Colon Carcinoma Metastatic in the Brain (tissue), 2 donors: ENCODE results near the gene SNX2.

DNA sequence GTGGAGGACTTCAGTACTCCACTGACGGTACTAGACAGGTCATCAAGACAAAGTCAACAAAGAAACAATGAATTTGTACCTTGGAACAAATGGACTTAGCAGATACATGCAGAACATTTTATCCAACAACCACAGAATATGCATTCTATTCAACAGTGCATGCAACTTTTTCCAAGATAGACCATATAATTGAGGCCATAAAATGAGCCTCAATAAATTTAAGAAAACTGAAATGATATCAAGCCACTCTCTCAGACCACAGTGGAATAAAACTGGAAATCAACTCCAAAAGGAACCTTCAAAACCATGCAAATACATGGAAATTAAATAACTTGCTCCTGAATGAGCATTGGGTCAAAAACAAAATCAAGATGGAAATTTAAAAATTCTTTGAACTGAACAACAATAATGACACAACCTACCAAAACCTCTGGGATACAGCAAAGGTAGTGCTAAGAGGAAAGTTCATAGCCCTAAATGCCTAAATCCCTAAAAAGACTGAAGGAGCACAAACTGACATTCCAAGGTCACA lies 109.0 kb downstream of the COMMD10 start:
- PRO-cap, 2 experiments: no peak in any of the 2 experiments

GRCh38 chr5:116337764-116338567 lies 236.7 kb downstream of the SEMA6A start:
- PRO-cap, 2 experiments: no peak in any of the 2 experiments

DNA sequence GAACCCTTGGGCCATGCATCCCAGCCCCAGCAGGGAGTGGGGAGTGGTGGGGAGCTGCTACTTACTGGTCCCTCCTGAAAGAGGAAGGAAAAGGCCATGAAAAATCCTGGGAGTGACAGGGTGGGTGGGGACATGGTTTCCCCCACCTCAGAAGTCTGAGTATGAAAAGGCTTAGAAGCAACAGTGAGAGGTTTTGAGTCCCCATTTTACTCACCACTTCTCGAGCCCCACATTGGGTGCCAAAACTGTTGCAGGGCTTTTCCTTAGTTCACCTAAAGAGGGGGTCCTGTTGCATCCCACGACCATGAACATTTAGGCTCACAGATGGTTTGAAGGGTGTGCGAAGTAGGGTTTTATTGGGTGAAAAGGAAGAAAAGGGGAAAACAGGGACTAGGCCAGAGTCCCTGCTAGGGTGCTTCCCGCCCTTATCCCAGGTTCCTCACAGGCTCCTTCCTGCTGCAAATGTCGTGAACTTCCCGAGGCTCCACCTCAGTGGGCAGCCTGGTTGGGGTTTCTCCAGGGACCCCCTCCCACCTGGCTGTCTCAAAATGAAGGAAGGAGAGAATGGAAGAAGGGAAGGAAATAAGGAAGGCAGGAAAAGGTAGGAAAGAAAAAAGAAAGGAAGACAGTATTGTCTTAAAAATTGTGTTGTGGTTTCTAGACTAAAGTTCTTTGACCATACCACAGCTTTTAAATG lies 226.1 kb downstream of the SEMA6A start:
- PRO-cap, 2 experiments: no peak in any of the 2 experiments

DNA sequence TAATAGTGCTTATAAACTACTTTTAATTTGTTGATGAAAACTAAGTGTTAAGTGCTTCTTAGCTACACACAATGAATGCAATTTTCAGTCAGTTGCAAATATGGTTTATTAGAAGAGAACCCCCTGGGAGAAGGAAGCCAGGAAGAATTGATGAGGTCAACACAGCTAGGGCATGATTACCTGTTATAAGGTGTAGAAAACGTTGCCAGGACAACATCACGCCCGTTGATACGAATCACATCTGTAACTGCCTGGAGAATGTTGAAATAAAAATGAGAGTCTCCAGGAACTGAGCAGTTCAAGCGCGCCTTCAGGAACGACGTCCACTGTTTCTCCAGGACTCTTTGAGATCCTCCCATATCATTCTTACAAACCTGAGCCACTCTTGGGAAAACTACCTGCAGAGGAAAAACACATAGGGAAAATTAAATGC lies 88.0 kb downstream of the SEMA6A start:
- PRO-cap, 2 experiments: no peak in any of the 2 experiments

- PRO-cap, 2 experiments: no peak in any of the 2 experiments
These were observed 42.8 kb downstream of the SEMA6A start for GRCh38 chr5:116531639-116532319.

- PRO-cap, 2 experiments: no peak in any of the 2 experiments
These were observed 2.8 kb downstream of the SEMA6A start for GRCh38 chr5:116571741-116572294.

DNA sequence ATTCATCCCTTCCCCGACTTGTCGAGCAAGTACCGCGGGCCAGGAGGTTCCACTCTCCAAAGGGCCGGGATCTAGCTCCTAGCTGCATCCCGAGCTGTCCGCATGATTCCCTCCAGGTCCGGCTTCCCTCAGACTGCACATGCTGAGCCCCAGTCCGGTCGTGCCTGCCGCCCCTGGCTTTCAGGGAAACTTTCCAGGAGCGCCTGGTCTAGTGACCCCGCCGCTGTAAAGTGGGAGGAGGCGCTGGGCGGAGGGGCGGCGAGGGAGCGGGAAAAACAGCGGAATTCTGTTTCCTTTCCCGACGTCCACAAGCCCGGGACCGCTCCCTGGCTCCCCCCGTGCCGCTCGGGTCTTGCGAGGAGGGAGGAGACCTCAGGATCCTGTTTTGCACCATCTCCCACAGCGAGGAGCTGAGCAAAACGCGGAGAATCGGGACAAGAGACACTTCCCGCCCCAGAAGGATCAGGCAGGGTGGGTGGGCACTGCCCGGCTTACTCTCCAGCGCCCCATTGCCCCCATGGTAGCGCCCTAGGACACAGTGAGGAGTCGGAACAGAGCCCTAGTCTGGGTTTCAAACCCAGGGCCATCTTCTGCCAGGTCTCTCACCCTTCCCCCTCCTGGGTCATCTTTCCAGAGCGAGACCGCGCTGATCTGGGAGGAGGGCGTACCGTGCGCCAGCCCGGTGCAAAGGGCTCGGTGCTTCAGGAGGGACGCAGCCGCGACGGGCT lies 1.8 kb downstream of the SEMA6A start:
- PRO-cap, 2 experiments: peak in 1 of 2 experiments; most common plus-strand start position 687 of the sequence (in 1)

DNA sequence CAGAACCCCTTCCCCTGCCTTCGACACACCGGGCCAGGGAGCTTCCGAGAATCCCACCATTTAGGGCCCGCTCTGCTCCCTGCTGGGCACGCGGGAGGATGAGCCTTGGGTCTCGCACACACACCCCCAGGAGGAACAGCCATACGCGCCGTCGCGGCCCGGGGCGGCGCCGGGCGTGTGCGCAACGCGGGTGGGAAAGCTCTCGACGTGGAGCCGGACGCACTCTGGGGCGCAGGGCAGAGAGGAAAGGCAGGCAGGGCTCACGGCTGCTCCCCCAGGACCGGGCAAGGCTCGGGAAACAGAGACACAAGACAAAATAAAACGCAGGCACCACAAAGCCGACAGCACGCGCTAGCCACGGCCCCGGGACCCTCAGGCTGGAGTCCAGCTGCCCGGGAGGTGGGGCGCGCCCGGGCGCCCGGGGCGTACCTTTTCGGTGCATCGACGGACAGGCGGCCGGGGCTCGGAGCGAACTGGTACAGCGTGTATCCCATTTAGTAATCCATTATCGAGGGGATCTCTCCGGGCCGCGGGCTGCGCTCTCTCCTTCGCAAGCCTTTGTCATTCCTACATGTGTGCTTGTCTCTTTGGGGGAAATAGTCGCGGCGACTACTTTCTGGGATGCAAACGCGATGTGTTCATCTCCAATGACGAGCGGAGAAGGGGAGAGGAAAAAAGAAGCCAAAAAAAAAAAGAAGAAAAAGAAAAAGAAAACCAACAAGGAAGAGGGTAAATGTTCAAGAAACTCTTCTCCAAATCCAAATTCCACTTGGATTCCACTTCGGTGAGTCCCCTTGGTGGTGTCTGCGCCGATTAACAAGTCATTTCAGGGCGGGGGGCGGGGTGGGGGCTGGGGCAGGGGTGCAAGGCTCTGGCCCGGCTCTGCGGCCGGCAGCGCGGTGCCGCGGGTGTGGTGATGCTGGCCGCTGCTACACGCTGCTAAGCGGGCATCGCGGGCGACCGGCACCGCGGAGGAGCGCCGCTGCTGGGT lies 572 bp downstream of the SEMA6A start:
- PRO-cap, 2 experiments: no peak in any of the 2 experiments

- PRO-cap, 2 experiments: no peak in any of the 2 experiments
These were observed 214.3 kb upstream of the SEMA6A start for GRCh38 chr5:116788935-116789320.

GRCh38 chr5:119274755-119275052 lies 81.1 kb upstream of the TNFAIP8 start:
- PRO-cap, 2 experiments: no peak in any of the 2 experiments

DNA sequence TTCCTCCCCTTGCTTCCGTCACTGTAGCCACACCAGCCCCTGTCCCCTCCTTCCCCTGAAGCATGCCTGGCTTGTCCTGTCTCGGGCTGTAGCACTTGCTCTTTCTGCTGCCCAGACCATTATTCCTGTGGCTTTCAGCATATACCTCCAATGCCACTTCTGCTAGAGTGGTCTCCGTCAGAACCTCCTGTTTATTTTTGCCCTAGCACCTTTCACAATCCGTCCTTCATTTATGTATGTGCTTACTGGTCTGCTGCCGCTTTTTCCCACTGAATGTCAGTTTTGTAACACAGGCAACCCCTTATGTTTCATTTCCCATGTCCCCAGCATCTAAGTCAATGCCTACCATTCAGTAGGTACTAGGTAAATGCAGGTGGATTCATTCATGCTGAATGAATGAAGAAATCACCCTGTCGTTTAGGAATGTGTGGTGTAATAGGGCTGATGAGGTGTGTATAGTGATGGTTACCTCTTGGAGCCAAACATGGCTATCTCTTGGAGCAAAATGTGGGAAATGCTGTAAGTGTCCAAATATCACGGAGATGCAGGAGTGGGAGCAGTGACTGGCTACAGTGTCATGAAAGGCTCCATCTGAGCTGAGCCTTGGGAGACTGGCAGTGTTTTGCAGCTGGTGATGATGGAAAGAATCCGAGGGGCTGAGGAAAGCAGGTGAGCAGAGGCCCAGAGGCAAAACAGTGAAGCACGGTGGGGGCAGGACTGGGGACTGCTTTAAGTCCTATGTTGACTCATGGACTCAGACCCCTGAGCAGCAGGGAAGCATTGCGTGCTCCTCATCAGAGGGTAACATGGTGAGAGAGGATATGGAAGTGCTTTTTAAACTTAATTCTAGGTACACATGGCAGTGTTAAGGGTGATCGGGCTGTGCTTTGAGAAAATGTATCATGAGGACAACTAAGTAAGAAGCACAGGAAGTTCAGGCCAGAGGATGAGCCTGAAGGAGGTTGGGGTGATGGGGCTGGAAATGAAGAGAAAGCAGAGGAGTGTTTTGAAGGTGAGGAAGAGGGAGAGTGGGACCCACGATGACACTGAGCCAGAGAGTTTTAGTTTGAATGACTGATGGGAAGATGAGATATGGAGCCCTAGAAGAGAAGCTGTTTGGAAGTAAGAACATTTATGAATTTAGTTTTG lies 29.7 kb upstream of the TNFAIP8 start:
- PRO-cap, 2 experiments: no peak in any of the 2 experiments

DNA sequence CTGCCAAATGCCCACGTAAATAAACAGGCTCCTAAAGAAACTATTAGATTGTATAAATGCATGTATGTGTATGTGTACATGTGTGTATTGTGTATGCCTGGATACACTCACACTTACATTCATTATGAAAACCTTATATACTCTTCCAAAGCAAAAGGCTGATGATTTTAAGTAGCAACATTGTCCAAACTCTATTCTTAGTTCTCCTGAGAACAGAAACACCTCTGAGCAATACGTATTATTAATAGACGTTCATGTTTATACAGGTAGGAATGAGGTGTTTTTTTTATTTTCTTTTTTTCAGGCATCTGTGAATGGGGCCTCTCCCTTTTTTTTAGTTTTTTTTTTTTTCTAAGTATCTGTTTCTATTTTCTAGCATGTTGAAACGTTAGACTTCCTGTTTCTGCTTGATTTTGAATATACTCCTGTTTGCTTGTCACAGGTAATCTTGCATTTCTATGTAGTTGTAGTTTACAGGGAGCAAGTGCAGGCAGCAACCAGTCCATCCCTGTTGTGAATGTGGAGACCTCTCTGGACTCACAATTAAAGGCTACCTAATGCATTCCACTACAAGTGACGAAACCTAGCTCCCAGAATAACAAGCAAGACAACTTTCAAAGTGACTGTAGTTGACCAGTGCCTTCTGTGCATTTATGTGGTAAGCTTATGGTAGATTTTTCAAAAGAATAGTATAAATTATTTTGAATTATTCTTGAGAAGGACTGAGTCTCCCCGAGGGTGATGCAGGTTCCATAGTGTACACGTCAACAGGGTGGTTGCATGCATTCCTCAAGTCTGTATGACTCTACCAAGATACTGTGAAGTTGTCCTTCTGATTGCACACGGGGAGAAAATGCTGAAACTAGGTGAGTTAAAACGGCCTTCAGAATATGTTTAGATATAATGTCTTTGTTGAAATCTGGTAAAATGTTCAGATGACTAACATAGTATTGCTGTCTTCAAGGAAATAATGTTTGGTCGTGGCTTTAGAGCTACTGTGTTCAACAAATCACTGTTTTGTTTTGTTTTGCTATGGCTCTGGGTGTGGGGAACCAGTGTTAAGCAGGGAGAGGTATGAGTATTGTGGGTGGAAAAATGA lies 22.7 kb upstream of the TNFAIP8 start:
- PRO-cap, 2 experiments: no peak in any of the 2 experiments

DNA sequence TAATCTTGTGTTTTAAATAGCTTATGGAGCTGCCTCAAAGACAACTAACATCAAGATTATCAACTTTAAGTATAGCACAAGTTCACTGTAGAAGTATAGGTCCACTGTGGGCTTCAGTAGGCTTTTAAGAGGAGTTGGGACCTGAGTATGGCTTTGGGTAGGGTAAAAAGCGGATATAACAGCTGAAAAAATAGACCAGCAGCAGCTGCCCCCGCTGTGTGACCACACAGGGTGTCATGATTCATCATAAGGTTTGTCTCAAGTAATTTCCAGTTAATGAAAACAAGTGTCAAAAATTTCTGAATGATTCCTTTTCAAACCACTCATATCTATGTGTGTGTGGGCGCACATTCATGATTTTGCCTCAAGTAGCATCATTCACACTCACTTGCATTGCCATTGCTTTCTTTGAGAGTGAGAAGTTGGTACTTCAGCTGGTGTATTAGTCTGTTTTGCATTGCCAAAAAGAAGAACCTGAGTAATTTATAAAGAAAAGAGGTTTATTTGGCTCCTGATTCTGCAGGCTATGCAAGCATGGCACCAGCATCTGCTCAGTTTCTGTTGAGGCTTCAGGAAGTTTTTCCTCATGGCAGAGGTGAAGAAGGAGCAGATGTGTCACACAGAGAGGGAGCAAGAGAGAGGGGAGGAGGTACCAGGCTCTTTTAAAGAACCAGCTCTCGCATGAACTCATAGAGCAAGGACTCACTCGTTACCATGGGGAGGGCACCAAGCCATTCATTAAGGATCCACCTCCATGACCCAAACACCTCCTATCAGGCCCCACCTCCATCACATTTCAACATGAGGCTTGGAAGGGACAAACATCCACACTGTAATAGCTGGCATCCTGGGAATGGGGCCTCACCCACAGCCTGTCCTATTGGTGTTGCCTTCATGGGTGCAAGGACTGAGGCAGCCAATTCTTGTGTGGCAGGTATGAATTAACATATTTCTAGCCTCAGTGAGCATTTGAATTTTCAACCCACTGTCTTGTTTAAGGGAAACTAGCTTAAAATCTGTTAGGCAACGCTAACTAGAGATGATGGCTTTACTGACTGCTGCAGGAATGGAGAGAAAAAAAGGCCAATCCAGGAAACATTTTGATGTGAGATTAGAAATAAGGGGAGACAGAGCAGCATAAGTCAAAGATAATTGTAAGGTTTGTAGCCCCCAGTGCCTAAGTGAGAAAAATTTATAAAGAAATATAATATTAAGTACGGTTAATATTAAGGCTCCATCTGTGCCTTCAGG lies 11.8 kb upstream of the TNFAIP8 start:
- PRO-cap, 2 experiments: no peak in any of the 2 experiments

- PRO-cap, 2 experiments: no peak in any of the 2 experiments
These were observed 59.1 kb downstream of the HSD17B4 start for GRCh38 chr5:119511328-119511877.

GRCh38 chr5:121312034-121312365 lies 539.7 kb upstream of the FTMT start:
- PRO-cap, 2 experiments: no peak in any of the 2 experiments

GRCh38 chr5:122020073-122020801 lies 57.8 kb downstream of the LOX start:
- PRO-cap, 2 experiments: no peak in any of the 2 experiments

DNA sequence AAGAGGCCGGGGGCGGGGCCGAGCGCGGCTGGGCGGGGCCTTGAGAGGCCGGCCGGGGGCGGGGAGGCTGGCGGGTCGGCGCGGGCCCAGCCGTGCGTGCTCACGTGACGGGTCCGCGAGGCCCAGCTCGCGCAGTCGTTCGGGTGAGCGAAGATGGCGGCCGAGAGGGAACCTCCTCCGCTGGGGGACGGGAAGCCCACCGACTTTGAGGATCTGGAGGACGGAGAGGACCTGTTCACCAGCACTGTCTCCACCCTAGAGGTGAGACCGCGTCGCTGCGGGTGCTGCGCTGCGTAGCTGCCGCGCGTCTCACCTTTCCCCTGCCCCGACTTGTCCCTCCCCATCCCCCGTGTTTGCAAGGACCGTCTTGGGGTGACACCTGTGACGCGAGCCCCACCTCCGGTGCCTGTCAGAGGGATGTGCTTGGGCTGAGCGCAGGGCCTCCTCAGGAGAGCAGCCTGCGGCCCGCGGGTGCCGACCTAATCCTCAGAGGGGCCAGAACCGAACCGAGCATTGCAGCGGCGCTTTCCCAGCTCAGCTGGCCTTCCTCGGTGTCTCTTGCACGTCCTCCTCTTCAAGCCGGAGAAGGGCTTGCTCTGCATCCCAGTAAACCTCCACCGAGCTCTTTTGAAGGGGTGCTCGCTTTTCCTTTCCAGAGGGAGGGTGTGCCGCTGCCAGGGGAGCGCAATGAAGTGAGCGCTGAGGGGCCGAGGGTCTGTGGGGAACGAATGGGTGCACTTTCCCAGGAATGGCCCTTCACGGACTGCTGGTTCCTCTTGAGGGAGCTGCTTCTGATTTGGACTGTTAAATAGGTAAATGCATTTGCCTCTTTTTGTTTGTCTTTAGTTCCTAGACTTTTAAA lies at the start of gene SNX2:
TSS of gene SNX2 (plus strand) at position 130 of the 862 bp plus-strand sequence.
- PRO-cap, 2 experiments: peak in 2 of 2 experiments; most common plus-strand start position 132 of the sequence (in 2)

- PRO-cap, 2 experiments: peak in 1 of 2 experiments; most common plus-strand start chr5:123089998 (in 1)
These were observed 1.2 kb downstream of the PRDM6 start for GRCh38 chr5:123089937-123090987.

- PRO-cap, 2 experiments: no peak in any of the 2 experiments
These were observed 58.9 kb downstream of the CEP120 start for GRCh38 chr5:123364372-123364730.

- PRO-cap, 2 experiments: no peak in any of the 2 experiments
These were observed 5.9 kb upstream of the CEP120 start for GRCh38 chr5:123429123-123429509.